Temporal lobe (tissue), 2 donors: ENCODE measurements around a stretch of chr16.

DNA sequence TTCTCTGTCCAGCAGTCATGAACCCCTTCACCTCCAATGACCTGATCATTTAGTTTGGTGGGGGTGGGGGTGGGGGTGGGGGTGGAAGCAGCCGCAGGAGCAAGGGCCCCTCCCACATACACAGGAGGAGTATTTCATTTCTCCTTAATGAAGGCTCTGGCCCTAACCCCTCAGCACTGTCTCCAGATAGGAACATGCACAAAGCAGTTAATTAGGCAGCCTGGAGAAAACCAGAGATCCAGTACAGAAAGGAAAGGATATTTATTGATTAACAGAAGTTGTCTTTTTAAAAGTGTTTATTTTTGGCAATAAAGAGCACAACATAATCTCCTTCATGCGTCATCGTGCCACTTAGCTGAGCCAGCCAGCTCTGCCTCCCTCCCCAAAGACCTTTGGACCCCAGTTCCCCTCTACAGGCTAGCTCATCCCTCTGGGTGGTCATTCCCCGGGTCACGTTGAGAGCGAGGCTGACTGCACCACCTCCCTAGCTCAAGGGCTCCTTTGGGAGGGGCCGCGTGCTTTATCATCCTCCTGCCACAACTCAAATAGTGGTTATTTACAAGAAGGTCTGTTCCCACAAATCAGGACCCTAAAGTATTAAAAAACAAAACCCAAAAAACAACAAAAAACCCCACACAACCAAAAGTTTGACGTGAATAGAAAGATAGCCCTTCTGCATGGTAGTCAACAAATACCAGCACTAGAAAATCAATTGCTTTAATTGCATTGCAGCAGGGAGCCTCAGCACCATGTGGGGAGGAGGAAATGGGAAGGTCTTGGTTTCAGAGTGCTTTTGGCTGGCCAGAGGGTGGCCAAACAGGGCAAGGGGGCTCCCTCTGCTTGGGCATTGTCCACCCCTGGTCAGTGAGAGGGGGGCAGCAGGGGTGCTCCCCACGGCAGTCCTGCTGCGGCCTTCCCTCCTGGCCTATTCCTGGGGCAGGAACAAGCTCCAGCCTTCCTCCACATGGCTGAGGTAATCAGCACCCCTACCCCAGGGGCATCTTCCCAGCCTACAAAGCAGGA lies 9.5 kb downstream of the POLR2C start:
- RAMPAGE, long total RNA = no peak

GRCh38 chr16:57629065-57629461 lies 633 bp downstream of the ADGRG1 start:
- RAMPAGE, long total RNA = no peak

GRCh38 chr16:57638993-57639627 lies 10.7 kb downstream of the ADGRG1 start:
- RAMPAGE, long total RNA = no peak

DNA sequence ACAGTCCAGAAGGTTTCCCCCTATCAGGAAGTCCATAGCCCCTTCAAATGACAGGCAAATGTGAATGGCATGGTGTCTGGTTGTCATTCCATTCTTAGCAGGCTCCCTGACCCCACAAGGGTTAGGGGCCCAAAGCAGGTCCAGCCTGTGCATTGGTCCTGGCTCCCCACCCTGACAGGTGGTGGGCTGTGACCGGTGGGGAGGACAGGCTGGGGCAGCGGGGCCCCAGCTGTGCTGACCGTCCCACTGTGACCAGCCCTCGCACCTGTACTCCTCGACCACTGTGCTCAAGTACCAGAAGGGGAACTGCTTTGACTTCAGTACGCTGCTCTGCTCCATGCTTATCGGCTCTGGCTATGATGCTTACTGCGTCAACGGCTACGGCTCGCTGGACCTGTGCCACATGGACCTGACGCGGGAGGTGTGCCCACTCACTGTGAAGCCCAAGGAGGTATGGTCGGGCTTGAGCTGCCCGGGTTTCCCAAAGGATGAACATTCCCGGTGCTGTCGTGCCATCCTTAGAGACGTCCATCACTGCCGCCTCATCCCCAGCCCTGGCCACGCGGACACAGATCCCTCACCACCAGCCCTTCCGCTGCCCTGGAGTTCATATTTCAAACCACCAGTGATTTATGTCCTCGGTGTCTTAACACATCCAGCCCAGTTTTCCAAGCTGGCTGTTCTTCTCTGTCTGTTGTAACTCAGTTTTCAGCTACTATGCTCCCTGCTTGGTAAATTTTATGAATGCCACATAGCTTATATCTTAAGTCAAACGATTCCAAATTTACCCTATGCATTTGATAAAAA lies 7.3 kb downstream of the DRC7 start:
- RAMPAGE, long total RNA = no peak

DNA sequence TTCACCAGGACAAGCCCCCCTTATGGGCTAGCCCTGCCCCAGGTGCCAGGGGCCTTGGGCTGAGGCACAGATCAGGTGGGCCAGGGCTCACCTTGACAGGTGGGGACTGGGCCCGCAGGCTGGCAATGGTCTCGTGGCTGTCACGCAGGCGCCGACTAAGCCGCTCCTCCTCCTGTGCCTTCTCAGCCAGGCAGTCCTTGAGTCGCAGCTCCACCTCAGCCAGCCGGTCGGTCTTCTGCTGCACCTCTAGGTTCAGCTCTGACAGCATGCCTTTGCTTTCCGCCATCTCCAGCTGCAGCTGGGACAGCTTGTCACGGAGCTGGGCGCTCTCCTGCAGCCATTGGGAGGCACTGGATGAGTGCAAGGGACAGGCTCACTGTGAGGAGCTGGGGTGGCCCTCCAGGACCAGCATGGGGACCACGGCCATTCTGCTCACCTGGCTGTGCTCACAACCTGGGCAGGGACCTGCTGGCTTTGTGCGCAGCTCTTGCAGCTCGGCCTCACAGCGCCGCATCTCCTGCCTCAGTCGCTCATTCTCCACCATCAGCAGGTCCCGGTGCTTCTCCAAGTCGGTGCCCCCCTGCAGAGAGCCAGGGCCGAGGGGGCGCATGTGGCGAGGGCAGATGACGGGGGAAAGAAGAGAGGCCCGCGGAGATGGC lies 31.1 kb downstream of the KIFC3 start:
- RAMPAGE, long total RNA = no peak

- RAMPAGE, long total RNA = no peak
Observed at GRCh38 chr16:57797489-57798381, 4.6 kb downstream of the KIFC3 start.

DNA sequence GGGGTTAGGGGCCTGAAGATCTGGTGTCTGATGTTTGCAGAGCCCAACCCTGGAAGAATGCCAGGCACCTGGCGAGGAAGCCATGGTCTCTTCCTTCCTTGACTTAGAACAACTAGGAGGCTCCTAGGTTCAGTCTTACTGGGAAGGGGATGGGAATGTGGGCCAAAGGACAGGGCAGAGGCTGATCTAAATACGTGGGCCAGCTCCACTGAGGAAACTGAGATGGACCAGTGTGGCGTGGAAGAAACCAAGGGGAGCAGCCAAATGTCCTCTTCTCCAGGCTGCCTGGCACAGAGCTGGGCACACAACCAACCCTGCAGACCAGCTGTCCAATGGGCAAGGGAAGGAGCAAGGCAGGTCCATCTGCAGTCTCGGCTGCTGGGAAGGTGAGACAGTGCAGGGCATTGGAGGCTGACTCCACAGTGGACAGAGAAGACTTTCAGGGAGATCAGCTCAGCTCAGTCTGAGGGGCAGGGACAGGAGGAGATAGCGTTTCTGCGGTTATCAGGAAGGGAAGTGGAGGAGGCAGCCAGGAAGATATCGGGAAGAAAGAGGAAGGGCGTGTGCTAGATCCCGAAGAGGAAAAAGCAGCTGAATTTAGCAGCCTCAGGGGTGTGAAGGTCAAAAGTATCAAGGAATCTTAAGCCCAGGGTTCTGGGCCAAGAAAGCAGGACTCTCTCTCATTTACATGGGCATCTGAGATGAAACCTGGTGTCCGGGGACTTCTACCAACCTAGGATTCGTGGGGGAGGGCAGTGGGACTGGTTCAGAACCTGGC lies 2.0 kb downstream of the KIFC3 start:
- RAMPAGE, long total RNA = no peak

DNA sequence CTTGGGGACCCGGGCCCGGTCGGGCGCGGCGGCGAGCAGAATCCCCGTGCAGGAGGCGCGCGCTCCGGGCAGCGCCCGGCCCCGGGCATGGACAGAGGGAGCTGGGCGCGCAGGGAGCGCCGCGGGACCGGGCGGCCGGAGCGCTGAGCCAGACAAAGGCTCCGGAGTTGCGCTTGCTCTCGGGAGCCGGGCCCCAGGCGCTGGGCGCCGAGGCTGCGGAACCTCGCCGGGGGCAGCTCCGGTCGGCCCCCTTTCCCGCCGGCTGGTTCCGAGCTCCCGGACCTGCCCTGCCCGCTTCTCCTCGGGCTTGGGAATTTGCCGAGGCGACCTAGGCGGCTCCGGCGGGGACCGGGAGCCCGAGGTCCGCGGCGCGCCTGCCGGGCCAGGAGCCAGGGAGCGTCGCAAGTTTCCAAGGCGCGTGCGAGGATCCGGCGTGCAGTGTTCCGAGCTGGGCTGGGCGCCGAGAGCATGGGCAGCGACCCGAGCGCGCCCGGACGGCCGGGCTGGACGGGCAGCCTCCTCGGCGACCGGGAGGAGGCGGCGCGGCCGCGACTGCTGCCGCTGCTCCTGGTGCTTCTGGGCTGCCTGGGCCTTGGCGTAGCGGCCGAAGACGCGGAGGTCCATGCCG lies 443 bp downstream of the MMP15 start:
- RAMPAGE, long total RNA = no peak

DNA sequence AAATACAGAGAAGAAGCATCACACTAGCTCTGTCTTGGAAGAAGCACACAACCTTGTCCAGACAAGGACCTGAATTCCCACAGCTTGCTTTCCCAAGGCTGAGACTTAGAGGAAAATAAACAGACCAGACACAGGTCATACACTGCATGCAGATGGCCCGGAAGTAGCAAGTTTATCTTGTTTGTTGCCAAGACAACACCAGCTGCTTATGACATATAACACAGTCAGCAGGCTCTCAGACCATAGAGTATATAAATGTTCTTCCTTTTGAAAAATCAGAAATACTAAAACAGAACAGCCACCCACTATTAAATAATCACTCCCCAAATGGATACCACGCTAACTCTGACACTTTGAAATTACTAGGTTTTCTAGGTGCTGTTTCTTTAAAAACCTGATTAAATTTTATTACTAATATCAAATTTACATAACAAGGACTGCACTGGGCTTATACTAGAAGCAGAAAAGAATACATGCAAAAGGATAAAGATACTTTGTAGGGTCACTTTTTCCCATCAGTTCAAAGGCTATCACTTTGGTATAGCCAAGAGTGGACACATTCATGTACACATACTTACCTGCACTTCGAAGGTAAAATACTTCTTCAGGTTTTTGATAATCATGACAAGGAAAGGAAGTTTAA lies 13.6 kb downstream of the CFAP20 start:
- RAMPAGE, long total RNA = no peak

DNA sequence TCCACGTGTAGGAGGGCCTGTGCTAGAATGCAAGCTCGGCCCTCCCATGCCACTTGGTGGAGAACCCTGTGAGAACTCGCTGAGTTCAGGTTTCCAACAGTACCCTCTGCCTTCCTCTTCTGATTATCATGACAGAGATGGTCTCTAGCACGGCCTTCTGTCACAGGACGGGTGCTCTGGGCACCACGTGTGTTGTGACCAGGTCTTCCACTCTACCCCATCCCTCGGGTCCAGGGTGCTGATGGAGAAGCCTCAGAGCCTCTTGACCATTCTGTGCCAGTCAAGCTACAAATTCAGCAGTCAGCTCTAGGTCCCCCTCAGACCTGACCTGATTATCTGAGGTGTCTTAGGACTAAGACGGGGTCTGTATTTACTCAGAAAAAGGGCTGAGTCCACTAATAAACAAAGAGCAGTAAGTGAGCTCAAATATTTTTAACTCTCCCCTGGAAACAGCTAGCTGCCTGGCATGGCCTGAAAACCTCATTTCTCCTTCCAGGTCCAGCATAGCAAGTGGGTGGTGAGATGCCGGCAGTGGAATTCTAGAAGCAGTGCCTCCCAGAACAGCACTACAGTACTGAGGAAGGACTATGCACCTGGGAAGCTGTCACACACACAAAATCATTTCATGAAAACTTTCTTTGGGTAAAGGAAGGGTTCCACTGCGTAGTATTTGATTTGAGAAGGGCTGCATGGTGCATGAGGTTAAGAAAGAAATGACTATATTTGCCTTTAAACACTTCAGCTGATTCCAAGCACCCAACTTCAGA lies 29.4 kb upstream of the CFAP20 start:
- RAMPAGE, long total RNA = no peak

DNA sequence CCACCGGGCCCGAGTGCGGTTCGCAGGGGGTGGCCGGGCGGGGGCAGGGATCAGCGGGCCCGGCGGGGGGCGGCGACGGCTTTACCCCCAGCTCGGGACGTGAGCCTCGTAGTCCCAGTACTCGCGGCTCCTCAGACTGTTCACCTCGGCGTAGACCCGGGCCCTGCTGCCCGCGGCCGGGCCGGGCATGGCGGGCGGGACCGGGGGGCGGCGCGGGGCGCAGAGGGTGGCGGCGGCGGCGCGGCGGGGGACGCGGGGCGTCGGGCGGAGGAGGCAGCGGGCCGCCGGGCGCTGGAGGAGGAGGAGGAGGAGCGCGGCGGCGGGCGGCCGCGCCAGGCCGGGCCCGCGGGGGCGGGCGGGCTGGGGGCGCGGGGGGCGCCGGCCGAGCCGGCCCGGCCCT lies 358 bp downstream of the CSNK2A2 start:
- RAMPAGE, long total RNA = no peak

DNA sequence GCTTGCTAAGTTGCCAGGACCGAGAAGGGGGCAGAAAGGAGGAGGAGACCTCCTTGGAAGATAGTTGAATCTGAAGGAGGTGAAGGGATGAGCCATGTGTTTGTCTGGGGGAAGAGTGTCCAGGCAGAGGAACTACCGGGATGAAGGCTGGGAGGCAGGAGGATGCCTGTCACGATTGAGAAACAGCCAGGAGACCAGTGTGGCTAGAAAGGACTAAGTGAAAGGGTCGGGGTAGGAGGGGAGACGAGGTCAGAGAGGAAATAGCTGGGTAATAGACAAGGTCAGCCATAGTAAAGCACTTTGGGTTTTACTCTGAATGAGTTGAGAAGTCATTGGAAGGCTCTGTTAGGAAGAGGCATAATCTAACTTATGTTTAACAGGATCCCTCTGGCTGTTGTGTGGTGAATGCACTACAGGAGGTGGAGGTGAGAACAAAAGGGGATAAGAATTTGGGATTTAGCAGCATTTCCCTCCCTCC lies 12.8 kb upstream of the CCDC113 start:
- RAMPAGE, long total RNA = no peak

DNA sequence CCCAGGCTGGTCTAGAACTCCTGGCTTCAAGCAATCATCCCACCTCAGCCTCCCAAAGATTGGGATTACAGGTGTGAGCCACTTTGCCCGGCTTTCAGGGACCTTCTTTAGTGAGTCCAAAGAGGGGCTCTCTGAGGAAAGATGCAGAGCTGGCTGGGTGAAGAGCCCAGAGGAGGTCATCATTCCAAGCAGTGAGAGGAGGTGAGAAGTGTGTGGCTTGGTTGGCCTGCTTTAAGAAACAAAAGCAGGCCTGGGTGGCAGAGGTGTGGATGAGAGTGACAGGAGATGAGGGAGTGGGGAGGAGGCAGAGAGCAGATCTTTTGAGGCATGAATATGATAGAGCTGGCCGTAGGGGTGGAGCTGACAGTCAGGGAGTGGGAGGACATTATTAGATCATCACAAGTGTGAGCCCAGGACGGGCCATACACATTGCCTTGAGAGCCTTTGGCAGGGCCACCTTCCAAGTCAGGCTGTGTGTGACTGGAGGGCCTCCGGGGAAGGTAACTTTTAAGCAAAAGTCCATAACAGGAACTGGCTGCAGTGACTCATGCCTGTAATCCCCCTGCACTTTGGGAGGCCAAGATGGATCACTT lies 26.2 kb downstream of the GINS3 start:
- RAMPAGE, long total RNA = no peak

DNA sequence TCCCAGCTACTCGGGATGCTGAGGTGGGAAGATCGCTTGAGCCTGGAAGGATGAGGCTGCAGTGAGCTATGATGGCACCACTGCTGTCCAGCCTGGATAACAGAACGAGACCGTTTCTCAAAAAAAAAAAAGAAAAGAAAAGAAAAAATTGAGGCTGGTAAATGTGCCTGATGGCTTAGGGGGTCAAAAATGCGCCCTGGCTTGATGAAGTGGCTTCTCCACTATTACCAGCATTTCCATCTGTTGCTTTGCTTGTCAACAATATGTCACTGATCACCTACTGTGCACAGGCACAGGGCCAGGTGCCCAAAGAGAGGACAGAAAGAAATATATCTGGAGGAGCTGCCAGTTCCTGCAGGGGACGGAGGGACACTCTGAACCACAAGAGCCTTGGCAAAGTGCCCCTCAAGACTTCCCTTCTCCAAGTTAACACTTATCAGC lies 34.6 kb downstream of the GINS3 start:
- RAMPAGE, long total RNA = no peak

GRCh38 chr16:58433860-58434511 lies 41.7 kb downstream of the GINS3 start:
- RAMPAGE, long total RNA = no peak

DNA sequence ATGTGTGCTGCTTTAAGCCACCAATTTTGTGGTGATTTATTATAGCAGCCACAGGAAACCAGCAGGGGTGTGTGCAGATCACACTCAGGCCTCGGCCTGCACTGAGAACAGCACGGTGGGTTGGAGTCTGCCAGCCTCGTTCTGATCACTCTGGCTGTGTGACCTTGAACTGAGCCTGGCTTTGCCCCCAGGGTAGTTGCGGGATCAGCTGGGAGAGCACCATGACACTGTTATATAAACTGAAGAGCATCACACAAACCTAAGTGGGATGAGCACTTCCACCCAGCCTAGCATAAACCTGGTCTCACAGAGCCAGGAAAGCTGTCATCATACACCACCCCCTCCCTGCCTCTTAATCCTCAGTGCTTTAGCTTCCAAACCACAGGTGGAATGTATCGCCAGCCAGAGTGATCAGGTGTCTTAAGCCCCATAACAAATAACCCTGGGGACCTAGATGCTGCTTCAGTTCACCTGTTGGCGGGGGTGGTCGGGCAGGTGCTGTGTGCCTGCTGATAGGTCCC lies 28.6 kb upstream of the NDRG4 start:
- RAMPAGE, long total RNA = no peak

DNA sequence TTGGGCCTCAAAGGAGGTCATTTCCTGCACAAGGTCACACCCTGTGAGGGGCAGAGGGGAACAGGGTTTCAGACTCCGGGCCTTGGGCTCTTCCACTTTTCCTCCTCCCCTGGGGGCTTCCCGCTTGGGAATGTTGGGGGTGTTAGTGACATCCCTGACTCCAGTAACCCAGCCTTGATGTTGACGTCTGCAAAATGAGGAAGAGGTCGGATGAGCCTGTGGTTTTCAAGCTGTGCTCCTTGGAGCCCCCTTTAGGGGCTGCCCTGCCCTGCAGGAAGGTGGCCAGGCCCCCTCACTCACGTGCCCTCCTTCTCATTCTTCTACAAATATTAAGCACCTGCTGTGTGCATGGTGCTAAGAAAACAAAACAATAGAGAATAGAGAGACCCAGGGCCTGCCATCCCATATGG lies 7.2 kb downstream of the NDRG4 start:
- RAMPAGE, long total RNA = no peak

DNA sequence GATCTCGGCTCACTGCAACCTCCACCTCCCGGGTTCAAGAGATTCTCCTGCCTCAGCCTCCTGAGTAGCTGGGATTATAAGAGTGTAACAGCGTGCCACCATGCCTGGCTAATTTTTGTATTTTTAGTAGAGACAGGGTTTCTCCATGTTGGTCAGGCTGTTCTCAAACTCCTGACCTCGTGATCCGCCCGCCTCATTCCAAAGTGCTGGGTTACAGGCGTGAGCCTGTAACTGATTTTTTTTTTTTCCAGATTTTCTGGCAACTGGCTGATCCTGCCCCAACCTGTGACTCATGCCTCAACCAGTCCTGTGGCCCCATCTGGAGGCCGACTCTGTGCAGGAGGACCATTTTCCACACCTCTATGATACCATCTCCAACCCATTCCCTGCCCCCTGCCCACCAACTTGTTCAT lies 8.5 kb upstream of the CNOT1 start:
- RAMPAGE, long total RNA = no peak

DNA sequence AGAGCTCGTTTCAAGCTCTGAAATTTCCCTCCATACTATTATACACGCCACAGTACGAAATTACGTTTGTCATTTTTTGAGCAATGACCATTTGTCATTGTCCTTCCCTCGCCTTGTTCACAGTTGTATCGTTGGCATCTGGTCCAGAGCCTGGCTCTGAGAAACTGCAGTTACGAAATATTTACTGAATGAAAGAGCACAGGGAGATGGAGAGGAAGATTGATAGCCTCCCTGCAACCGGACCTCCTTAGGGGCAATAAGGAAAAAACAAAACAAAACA lies 960 bp downstream of the GOT2 start:
- RAMPAGE, long total RNA = no peak

GRCh38 chr16:58756308-58756802 lies 22.2 kb upstream of the GOT2 start:
- RAMPAGE, long total RNA = no peak